Sternocleidomastoid (tissue), 1 donor: ENCODE measurements around a stretch of chr9.

GRCh38 chr9:94761611-94761941 lies 35.1 kb downstream of the AOPEP start:
- PRO-cap = no peak

DNA sequence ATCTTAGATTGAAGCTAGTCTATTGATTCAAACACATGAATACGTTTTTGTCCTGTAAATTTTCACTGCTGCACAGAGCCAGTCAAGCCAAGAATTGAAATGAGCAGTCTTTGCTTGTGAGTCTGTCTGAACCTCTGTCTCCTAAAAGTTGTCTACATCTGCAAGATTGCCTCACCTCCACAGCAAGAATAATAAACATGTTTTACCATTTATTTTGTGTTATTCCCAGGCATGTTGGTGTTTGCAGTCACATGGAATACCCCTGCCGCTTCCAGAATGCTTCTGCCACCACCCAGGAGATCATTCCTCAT lies 74.0 kb downstream of the AOPEP start:
- PRO-cap = no peak

GRCh38 chr9:94806062-94807084 lies 79.9 kb downstream of the AOPEP start:
- PRO-cap = no peak

DNA sequence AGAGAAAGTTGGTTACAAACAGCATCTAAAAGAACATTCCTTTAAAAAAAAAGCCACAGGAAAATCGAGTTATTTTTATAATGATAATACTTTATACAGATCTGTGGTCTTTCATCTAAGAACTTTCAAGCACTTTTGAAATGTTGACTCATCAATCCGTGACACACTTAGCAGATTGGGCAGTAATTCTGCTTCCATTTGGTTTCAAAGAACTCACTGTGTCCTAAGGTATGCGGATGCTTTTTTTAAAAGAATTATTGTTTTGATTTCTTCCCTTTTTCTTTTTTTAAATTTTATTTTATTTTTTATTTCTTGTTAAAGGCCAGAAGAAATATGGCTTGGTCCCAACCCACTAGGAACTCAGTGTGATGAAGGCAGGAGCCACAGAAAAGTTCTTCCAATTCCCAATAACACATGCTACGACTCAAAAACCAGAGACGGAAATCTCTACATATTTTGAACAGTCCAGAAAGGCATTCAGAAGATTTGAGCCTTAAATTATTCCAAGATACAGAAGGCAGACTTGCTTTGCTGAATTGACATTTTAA lies 147.9 kb downstream of the AOPEP start:
- PRO-cap = no peak

DNA sequence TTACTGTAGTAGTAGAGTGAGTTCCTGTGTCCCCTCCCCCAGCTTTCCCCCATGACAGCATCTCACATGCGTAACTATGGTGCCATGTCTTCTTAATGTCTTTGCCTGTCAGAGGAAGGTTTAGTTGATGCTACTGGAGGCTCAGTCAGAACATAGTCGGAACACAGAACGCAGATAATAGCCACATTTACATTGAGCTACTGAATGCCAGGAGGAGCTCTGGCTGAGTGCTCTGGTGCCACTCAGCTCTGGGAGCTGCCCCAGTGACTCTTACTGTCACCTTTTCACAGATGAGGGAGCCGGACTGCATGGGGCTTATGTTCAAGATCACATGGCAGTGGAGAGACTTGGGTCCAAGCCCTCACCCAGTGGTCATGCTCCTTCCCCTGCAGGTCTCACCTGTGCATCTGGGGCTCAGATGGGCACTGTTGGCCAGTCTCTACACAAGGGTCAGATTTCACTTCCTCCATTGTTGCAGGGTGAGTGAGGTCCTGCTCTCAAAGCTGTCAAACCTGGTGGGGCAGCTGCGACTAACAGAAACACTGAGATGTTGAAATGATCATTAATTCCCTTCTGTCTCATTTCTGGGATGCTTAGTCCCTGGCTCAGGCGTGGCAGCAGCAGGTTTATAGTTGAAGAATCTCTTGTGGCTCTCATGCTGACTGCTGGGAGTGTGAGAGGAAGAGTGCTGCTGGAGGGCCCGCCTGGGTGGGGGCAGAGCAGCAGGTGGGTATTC lies 223.8 kb downstream of the AOPEP start:
- PRO-cap = no peak

- PRO-cap = bidirectional peak, plus-strand start at chr9:95004989, minus-strand start at chr9:95004647; bidirectional peak, plus-strand start at chr9:95005165, minus-strand start at chr9:95005162
Observed at GRCh38 chr9:95004755-95005484, 278.4 kb downstream of the AOPEP start.

DNA sequence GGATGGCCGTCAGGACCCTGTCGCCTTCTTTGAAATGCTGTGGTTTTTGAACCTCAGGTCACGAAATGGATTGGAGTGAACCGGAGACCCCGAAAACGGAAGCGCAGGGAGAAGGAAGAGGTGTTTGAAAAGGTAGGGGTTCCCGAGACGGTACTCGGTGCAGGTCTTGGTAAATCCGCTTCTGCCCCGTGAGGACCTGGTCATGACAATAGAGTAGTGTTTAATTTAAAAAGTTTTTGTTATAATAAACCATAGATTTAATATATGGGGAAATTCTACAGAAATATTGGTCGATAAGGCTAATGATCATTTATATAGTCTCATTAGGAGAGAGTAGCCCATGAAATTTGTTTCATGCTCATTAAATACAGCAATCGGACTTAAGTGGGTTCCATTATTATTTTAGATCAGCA lies 279.0 kb downstream of the AOPEP start:
- PRO-cap = no peak

- PRO-cap = no peak
Observed at GRCh38 chr9:95005898-95006182, 279.3 kb downstream of the AOPEP start.

DNA sequence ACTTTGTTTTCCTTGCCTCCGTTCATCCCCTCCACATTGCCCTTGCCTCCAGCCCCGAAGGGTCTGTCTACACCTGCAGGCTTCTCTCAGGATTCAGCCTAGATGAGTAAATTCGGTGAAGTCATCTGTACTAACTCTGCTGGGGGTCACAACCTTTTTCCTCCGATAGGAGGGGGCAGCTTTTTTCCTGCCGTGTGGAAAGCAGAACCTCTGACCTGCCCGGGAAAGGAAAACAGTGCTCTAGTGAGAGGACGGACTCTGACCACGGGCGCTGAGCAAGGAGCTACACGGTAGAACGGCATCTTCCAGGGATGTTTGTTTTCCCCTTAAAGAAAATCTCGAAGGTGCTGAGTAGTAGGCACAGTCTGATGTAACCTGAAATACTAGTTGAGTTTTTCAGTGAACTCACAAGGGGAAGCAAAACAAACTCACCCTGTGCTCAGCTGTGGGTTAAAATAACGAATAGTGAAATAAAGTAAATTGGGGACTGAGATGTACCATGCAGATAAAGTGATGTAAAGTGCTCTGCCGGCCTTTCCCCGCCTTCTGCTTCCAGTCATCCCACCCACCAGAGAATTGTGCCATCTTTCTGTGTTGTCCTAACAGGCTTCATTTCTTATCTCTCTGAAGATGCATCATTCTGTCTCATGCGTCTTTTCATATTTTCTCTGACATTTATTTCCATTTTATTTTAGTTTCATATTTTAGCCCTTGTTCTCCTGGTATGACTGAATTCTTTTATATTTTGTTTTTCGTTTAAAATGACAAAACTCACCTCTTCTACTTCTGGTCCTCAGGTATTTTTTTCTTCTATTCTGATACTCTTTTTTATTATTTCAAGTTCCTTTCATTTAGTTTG lies 281.9 kb downstream of the AOPEP start:
- PRO-cap = no peak

- PRO-cap = no peak
Observed at GRCh38 chr9:95010519-95011130, 284.1 kb downstream of the AOPEP start.

GRCh38 chr9:95044808-95045743 lies 272.4 kb downstream of the FANCC start:
- PRO-cap = no peak

DNA sequence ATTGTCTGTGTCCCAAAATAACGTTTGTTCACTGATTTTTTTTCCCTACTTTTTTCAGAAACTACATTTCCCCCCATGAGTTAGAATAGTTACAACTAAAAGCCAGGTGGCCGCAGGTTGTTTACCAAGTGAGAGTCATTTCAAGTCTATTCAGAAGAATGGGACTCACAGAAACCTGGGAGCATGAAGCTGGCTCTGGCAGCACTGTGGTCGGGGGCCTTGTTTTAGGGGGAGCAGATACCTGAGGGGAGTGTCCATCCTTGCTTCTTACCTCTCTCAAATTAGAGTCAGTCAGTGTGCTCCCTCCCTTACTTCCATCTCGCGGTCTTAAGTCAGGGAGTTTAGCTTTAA lies 259.9 kb downstream of the FANCC start:
- PRO-cap = no peak

GRCh38 chr9:95063623-95064286 lies 253.8 kb downstream of the FANCC start:
- PRO-cap = no peak

- PRO-cap = no peak
Observed at GRCh38 chr9:95074269-95075196, 243.0 kb downstream of the FANCC start.

- PRO-cap = no peak
Observed at GRCh38 chr9:95102472-95103078, 214.9 kb downstream of the FANCC start.

- PRO-cap = no peak
Observed at GRCh38 chr9:95103815-95104515, 213.5 kb downstream of the FANCC start.

DNA sequence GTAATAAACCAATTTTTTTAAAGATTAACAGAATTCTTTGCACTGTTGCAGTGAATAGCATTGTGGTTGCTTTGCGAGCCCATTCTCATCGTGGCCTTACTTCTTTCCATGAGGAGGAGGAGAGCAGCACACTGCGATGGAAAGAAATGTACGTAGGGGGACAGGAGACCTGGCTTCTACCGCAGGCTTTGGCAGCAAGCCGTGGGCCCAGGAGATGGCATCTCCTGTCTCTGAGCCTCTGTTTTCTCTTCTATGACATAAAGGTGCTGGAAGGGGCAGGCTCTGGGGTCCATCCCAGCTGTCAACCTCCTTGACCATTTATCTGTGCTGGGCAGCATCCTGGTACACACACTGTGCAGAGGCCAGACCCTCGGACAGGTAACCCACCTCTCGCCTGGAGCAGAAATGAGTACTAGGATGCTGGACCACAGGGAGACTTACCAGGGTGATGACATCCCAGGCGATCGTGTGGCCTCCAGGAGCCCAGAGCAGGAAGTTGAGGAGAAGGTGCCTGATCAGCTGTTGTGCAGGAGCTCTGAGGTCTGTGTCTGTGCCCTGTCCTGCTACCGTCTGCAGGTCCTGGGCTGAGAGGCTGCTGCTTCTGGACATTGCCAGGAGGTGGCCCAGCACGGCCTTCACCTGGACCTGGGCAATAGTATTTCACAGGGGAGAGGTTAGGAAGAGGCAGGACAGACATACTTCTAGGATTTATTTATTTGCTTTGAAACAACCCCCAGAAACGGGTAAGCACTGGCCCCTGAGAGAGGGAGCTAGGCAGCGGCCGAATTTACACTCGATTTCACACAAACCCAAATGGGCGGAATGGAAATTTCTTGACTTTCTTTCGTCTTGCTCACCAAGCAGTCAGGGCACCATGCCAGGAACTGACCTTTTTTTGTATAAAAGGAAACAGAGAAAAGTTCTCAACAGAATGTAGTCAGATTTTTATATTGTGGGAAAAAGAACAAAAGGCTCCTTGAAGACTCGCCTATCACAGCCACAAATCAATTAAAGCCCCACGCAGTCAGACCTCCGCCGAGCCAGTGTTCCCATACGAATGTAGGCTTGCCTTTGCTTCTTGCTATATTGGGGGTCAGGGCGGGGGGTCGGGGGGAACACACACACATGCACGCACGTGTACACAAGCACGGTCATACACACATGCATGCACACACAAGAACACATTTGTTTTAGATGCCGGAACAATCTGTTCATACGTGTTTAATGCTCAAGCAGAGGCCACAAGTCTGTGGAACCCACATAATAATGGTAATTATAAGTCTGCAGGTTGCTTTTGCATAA lies 210.4 kb downstream of the FANCC start:
- PRO-cap = no peak

GRCh38 chr9:95111585-95112099 lies 205.9 kb downstream of the FANCC start:
- PRO-cap = no peak

DNA sequence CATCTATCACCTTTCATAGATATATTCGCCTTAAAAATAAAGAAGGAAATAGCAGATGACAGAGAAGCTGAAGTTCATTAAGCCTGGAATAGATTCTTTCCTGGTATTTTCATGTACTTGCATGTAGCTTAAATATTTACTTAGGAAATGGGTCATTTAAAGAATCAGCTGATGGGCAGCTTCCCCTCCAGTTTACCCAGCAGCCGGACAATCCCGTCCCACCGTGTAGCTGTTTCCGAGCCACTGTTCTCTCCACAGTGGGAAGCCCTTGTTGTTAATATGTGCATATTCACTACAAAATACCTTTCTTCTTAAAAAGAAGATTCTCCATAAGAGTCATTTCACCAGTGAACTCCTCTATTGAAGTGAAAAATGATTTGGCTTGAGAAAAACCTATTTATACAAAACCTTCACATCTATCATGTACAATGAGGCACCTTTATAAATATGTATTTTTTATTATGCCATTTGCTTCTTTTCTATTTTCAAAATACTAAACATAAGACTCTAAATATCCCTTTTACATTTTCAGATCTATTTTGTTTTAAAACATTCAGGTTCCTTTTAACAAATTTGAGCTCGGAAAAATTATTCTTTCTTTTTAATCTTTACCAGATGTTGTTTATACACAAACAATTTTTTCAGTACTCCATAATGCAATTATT lies 186.9 kb downstream of the FANCC start:
- PRO-cap = no peak

- PRO-cap = no peak
Observed at GRCh38 chr9:95134177-95135016, 183.1 kb downstream of the FANCC start.